Right lobe of liver (tissue), 4 donors: ENCODE measurements around the gene IFT88.

GRCh38 chr13:18905074-18905503, 276.5 kb downstream of the TUBA3C start:
- PRO-cap, 4 experiments = no peak in any of the 4 experiments
- RAMPAGE, long total RNA, 2 experiments = no peak in any of the 2 experiments

DNA sequence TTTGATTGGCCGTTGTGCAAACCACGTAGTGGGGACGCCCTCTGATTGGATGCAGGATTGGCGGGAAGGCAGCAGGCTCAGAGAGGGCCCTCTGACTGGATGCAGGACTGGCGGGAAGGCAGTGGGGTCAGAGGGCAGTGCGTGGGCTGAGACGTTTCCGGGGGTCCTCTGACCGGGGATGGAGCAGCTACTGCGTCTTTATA, 198 bp upstream of the TUBA3C start:
- PRO-cap, 4 experiments = no peak in any of the 4 experiments
- RAMPAGE, long total RNA, 2 experiments = no peak in any of the 2 experiments

GRCh38 chr13:19688166-19689400, 55.1 kb downstream of the MPHOSPH8 start:
- PRO-cap, 4 experiments = no peak in any of the 4 experiments
- RAMPAGE, long total RNA, 2 experiments = no peak in any of the 2 experiments

DNA sequence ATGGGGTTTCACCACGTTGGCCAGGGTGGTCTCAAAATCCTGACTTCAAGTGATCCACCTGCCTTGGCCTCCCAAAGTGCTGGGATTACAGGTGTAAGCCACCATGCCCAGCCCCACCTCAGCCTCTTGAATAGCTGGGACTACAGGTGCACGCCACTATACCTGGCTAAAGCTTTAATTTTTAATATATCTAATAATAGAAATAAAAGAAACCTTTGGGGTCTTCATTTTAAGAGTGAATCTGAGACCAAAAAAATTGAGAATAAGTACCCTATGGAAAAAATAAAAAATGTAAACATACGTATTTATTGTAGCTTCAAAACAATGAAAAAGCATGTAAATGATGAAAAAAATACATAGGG, 14.7 kb downstream of the ZMYM5 start:
- PRO-cap, 4 experiments = no peak in any of the 4 experiments
- RAMPAGE, long total RNA, 2 experiments = no peak in any of the 2 experiments

DNA sequence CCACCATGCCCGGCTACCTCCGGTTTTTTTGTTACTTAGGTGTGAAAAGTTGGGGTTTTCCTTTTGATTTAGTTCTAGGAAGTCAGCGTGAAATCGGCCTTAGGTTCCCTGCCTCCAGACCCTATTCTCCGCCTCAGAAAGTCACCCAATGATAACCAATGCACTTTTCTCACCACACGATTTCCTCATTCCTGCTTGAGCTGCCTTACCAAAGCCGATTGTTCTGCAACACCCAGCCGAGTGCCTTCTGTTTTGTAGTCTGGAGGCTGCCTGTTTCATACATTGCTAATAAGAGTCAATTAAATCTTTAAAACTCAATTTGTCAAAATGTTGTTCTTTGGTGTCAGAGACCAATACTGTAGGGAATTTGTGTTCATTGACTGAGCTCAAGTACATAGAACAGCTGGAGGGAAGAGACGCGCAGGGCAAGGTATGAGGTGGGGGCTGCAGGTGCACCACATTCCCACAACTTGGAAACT, 39.7 kb downstream of the GJA3 start:
- PRO-cap, 4 experiments = peak in 3 of 4 experiments; most common plus-strand start position 211 of the sequence (in 1); most common minus-strand start position 143 of the sequence (in 2)
- RAMPAGE, long total RNA, 2 experiments = no peak in any of the 2 experiments

- PRO-cap, 4 experiments = no peak in any of the 4 experiments
- RAMPAGE, long total RNA, 2 experiments = no peak in any of the 2 experiments
Measured at GRCh38 chr13:20301759-20302266, 69.7 kb upstream of the GJB6 start.

GRCh38 chr13:20391369-20391895, 134.2 kb downstream of the CRYL1 start:
- PRO-cap, 4 experiments = no peak in any of the 4 experiments
- RAMPAGE, long total RNA, 2 experiments = no peak in any of the 2 experiments

GRCh38 chr13:20544554-20545162, 19.0 kb upstream of the CRYL1 start:
- PRO-cap, 4 experiments = no peak in any of the 4 experiments
- RAMPAGE, long total RNA, 2 experiments = no peak in any of the 2 experiments

- PRO-cap, 4 experiments = peak in 4 of 4 experiments; most common plus-strand start chr13:20567160 (in 4); most common minus-strand start chr13:20567056 (in 4)
- RAMPAGE, long total RNA, 2 experiments = start-site peak on the plus strand in 2 of 2 experiments, at chr13:20567119-20567190 at its widest, 369 to 518 reads per replicate
Measured at GRCh38 chr13:20566963-20567674, at the start of gene IFT88. TSS of gene IFT88 (plus strand) at chr13:20567157.

- PRO-cap, 4 experiments = no peak in any of the 4 experiments
- RAMPAGE, long total RNA, 2 experiments = no peak in any of the 2 experiments
Measured at GRCh38 chr13:21466435-21467053, 7.4 kb upstream of the ZDHHC20 start.

- PRO-cap, 4 experiments = peak in 2 of 4 experiments; most common minus-strand start chr13:21964890 (in 2)
- RAMPAGE, long total RNA, 2 experiments = no peak in any of the 2 experiments
Measured at GRCh38 chr13:21964802-21965009, 293.8 kb downstream of the FGF9 start.

DNA sequence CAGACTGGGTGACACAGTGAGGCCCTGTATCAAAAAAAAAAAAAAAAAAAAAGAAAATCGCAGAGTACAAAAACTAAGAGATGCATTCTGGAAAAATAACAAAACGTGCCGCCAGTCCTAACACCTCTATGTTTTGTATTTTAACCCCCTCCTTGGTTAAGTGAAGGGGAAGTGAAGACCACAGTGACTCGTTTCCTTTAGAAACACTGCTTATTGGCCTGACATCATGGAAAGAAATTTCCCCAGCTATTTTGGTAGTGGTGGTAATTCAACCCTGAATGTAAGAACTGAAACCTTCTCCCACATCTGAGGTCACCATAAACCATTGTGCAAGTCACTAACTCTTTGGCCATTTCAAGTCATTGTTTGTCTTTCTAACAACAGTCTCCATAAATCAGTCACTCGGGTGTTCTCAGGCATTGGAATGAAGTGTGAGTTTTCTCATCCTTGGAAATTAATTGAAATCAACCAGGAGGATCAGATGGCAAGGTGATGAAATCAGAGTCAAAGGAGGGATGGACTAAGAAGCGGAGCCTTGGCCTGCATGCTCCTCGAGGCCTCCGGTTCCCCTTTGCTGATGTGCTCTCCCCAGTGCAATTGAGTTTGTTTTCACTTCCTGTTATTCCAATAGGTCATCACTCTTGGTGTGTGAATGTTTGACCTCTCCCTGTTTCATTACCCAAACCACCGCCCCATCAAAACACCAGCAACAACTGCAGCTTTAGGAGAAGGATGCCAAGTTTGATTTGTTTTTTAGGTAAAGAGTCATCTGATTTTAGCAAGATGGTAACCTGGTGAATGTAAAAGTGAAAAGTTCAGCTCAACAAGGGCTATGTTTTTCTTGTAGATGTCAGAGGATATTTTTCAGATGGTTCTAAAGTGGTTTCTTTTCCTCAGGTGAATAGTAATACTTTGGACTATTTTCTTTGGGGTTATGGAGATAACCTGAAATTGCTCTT, 444.0 kb downstream of the FGF9 start:
- PRO-cap, 4 experiments = peak in 4 of 4 experiments; most common minus-strand start position 130 of the sequence (in 4)
- RAMPAGE, long total RNA, 2 experiments = no peak in any of the 2 experiments

DNA sequence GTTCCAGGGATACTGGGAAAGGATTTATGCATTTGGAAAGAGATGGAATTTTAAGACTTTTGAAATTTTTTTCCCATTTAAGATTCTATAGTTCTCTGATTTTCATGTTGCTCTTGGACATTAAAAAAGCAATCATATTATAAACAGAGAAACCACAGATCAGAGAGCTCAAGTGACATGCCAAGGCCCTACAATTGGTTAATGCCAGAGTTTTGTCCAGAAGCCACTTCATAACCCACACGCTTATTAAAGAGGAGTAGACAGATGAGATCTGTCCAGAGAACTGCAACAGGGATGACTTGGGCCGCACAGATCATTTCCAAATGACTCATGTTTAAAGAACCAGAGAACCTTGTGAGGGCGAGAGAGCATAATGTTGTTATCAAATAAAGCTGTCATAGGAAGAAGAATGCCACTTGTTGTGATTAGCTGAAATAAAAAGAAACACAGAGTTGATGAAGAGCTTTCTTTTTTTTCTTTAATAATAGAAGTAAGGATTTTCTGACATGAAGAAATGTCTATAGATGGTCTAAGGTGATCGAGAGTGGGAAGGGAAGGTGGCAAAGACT, 718.6 kb upstream of the SGCG start:
- PRO-cap, 4 experiments = no peak in any of the 4 experiments
- RAMPAGE, long total RNA, 2 experiments = no peak in any of the 2 experiments

- PRO-cap, 4 experiments = no peak in any of the 4 experiments
- RAMPAGE, long total RNA, 2 experiments = no peak in any of the 2 experiments
Measured at GRCh38 chr13:22926977-22927480, 253.8 kb upstream of the SGCG start.

DNA sequence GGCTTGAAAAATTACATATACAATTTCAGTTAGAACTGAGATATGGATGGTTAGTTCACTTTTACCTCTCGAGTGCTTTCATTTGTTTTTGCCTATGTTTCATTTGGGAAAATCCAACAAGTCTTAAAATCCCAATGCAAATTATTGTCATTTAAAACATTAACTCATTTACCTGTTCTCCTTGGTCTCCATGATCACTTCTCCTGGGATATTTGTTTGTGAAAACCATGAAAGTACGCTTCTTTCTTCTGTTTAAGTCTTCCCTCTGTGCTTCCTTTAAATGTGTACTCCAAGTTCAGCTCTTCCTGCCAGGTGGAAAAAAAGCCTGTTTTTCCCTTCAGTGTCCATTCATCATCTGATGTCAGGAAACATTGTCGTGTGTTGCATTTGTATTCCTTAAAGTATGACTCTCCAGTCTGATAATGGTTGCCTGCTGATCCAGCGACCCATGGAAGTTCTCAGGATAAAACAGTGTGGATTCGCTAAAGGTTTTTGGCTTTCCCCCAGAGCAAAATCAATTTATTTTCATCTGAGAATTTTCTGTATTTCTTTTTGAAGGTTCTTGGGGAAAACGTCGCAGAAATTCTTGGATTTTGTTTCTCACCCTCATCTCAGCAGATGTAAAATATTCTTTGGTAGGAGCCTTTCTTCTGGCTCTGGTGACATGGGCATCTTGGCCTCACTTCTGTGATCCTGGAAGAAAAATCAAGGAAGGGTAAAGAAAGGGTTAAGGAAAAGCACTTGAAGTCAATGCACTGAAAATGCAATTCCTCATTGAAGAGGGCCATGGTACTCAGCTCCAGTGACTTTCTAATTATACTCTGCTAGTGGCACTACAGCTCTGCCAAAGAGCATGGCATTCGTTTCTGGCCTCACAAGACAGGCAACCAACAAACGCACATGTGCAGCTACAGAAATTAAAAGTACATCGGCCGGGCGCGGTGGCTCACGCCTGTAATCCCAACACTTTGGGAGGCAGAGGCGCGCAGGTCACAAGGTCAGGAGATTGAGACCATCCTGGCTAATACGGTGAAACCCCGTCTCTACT, 22.1 kb downstream of the SACS start:
- PRO-cap, 4 experiments = no peak in any of the 4 experiments
- RAMPAGE, long total RNA, 2 experiments = no peak in any of the 2 experiments

DNA sequence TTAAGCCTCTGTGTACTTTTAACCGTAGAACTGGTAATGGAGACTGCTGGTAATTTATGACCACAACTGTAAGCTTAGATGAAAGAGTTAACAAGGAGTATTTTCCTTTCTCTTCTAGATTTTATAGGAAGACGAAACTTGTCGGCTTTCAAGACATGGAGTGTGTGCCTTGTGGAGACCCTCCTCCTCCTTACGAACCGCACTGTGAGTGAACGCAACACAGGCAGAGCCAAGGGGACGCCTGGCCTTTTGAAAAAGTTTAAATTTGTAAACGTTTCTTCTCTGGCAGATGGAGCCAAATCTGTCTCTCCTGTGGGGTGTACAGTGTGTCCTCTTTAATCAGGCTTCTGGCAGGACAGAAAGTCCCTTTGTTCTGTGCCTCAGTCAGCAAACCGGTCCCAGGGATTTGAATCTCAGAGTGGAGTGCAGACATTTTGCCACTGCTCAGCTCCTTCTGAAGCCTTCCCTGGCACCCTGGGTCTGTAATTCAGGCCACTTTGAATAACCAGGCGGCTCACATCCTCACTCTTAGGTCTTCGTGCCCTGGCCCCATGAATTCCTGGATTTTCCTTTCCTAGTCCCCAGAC, 56.5 kb downstream of the TNFRSF19 start:
- PRO-cap, 4 experiments = no peak in any of the 4 experiments
- RAMPAGE, long total RNA, 2 experiments = no peak in any of the 2 experiments

DNA sequence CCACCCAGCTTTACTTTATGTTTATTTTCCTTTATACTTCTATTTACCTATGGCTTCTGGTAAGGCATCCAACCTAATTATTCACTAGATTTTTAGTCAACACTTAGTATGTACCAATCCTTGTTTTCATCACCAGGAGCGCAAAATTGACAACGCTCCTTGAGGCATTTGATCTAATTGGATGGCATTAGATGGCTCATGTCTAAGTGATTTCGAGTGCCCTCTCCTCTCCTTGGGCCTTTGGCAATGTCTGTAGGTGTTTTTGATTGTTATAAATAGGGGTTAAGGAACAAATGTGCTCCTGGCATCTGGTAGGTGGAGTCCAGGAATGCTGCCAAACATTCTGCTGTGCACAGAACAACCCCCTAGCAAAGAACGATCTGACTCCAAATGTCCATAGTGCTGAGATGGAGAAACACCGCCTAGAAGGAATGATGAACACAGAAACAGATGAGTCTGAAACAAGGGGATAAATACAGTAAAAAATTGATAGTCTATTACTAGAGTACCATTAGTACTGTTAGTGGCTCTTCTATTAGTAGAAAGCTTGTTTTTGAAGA, 76.1 kb upstream of the MIPEP start:
- PRO-cap, 4 experiments = no peak in any of the 4 experiments
- RAMPAGE, long total RNA, 2 experiments = no peak in any of the 2 experiments

GRCh38 chr13:24038708-24039384, 121.7 kb upstream of the SPATA13 start:
- PRO-cap, 4 experiments = no peak in any of the 4 experiments
- RAMPAGE, long total RNA, 2 experiments = no peak in any of the 2 experiments

DNA sequence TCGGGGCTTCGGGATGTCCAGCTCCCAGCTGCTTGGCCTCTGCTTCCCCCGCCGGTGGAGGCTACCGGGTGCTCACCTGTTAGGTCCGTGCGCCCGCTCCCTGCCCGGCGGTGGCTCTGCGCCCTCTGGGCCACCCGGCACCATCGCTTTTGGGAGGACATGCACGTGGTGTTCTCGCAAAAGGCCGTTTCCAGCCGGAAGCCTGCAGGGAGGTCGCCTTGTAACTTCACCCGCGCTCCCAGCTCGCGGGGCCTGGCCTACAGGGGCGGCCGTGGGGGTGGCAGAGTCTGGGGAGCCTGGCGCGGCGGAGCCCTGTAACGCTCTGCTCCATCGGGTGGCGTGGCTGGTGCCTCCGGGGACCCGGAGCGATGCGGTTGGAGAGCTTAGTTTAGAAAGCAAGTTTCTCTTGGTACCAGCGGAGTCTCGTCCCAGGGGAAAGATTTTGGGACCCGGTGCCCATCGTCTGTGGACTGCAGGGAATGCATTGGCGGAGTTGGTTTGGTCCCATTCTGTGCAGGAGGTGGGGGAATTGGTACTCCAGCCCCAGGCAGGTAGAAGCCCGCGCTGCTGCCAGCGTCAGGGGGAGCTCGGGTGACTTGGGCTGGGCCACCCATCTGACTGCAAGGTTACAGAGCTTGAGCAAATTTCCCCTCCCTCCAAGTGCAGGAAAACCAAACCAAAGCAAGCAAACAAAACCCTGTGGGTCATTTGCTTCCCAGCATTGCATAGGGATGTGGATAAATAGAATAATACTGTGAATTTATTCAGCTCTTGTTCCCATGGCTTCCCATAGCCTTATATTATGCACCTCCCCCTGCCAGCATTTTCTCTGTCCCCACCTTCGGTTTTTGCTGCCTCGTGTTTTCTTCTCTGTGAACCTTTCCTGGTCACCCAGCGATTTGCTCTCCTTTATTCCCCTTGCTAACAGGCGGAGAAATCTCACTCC, 780 bp downstream of the SPATA13 start:
- PRO-cap, 4 experiments = peak in 4 of 4 experiments; most common plus-strand start position 207 of the sequence (in 2); most common minus-strand start position 598 of the sequence (in 3)
- RAMPAGE, long total RNA, 2 experiments = no peak in any of the 2 experiments

GRCh38 chr13:24224296-24224642, 63.7 kb downstream of the SPATA13 start:
- PRO-cap, 4 experiments = no peak in any of the 4 experiments
- RAMPAGE, long total RNA, 2 experiments = no peak in any of the 2 experiments